Camera-type eye (tissue), 1 donor: ENCODE measurements around the gene NOL8.

DNA sequence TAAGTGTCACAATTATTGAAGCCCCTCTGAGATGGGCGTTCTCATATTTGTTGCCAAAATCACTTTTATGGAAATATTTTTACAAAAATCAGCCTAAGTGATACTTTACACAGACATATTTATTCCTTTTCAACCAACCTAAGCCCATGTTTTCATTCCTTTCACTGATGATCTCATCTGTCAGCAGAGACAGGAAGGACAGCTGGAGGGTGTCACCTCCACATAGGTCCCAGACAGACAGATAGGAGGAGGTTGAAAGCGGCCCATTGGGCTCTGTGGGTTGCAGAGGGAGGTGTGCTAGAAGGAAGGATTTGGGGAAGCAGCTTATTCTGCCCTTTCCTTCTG, 26.0 kb upstream of the SEMA4D start:
- RAMPAGE, long total RNA = no peak

- RAMPAGE, long total RNA = no peak
Measured at GRCh38 chr9:89606511-89607537, 2.0 kb downstream of the GADD45G start.

DNA sequence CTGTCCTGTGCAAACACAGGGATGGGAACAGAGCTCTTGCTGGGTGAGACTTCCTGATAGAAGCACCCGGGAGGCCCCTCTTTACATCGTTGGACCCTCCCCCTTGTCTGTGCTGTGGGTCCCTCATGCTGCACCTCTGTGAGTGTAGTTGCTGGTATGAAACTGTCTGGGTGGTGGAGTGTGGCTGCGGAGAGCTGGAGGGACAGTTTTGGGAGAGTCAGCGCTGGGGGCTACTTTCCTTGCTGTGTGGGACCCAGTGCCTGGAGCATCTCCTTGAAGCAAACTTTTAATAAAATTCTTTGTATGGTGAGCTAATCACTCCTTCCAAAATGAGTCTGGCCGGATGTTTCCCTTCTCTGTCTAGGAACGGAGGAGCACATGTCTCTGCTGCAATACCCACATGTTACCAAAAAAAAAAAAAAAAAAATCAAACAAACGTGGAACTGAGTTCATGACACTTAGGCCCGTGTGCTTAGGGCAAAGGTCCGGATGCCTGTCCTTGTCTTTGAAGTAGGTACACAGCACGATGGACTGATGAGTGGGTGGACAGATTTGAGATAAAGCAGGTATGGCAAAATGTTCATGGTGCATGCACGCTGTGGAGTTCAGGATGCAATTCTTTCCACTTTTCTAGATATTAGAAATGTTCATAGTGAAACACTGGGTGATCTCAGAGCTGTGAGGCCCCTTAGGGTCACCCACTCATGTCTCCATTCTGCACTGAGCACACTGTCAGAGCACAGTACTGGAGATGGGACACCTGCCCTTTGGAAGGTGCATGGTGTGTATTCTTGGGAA, 43.4 kb downstream of the GADD45G start:
- RAMPAGE, long total RNA = no peak

GRCh38 chr9:89661187-89661928, 56.5 kb downstream of the GADD45G start:
- RAMPAGE, long total RNA = no peak

- RAMPAGE, long total RNA = no peak
Measured at GRCh38 chr9:89934987-89935316, 330.1 kb downstream of the GADD45G start.

DNA sequence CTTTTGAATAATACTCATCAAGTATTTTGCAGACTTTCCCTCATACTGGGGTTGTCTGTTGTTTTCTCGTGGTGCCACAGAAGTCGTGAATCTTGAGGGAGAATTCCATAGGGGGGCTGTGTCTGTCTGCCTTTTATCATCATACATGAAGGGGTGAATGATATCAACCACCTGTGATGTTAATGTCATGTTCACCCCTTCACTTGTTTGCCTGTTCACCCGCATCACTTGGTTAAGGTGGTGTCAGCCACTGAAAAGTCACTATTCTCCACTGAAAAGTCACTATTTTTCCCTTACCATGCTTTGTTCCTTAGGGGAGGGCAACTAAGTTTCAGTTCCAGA, 484.3 kb downstream of the GADD45G start:
- RAMPAGE, long total RNA = no peak

- RAMPAGE, long total RNA = no peak
Measured at GRCh38 chr9:90770361-90770825, 31.2 kb upstream of the SYK start.

- RAMPAGE, long total RNA = no peak
Measured at GRCh38 chr9:90830873-90831421, 29.3 kb downstream of the SYK start.

GRCh38 chr9:90919478-90920363, 118.1 kb downstream of the SYK start:
- RAMPAGE, long total RNA = no peak

DNA sequence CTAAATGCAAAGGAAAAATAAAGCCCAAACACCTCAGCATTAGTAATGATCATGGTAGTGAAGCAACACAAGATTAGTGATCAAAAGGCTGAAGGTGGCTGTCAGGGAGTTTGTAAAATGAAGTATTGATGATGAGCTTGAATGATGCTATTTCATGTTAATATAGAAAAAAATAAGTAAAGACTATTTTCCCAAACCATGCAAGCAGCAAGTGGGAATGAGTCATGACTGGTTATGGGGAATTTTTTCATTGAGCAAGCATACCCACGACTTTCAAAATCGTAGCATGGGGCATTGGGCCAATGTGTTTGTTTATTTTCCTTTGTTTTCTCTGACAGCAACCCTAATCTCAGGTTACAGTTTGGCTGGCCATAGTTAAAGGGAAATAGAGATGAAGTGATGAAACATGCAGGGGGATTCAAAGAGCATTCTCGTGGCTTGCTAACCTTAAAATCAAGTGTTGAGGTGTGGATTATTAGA, 258.8 kb downstream of the SYK start:
- RAMPAGE, long total RNA = no peak

- RAMPAGE, long total RNA = no peak
Measured at GRCh38 chr9:91194124-91194395, 167.7 kb downstream of the AUH start.

- RAMPAGE, long total RNA = no peak
Measured at GRCh38 chr9:91197651-91198156, 164.0 kb downstream of the AUH start.

DNA sequence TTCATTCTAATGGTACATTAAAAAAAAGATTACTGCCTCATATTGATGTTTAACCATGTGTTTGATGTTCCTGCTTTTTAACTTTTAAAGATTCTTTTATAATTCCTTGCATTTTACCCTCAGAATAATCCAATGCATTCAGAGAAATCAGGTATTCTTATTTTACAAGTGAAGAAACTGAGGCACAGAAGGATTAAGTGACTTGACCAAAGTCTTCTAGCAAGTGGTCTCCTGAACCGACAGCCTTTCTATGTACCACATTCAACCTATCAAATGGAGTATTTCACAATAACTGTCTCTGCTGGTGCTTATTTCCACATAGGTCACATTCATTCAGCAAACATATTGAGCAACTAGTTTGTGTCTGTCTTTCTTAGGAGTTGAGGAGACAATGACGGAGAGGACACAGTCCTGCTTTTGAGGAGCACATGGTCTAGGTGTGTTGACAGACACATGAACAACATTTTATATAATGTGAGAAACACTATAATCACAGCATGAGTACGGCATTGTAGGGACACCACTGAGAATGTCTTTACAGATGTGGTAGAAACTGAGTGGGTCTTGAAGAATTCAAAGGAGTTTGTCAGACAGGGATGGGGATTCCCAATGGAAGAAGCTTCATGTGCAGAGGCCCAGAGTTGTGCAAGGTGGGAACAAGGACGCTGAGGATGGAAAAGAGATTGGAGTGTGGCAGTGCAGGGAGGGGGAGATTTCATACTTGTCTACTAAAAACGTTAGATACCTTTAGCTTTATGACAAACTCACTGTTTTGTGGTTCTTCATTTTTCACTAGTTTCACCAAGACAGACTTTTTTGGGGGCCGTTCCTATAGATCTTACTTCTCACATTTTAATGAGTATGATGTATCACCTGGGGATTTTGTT, 28.5 kb downstream of the NFIL3 start:
- RAMPAGE, long total RNA = no peak

- RAMPAGE, long total RNA = no peak
Measured at GRCh38 chr9:91517608-91517816, 93.9 kb upstream of the NFIL3 start.

DNA sequence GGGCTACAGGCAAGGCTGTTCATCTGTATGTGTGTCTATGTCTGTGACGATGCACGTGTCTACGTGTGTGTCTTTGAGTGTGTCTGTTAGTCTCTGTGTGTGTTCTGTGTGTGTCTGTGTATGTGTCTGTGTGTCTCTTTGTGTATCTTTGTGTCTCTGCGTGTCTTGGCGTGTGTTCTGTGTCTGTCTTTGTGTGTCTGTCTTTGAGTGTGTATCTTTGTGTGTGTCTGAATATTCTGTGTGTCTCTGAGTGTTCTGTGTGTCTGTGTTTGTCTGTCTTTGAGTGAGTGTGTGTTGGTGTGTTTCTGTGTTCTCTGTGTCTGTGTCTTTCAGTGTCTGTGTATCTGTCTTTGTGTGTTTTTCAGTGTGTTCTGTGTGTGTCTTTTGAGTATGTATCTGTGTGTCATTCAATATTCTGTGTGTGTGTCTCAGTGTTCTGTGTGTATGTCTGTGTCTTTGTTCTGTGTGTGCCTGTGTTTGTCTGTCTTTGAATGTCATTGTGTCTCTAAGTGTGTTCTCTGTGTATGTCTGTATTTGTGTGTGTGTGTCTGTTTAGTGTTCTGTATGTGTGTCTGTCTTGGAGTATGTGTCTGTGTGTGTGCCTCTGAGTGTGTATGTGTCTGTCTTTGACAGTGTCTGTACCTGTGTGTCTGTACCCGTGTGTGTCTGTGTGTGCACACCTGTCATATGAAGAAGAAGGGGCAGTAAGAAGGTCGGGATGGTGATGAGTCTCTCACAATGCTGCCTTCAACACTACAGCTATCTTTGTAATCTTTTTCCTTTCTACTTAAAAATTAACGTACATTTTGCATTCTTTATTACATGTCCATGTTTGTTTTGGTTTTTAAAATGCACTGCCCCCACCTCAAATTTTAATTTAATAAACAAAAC, 130.4 kb downstream of the ROR2 start:
- RAMPAGE, long total RNA = start-site peak on the minus strand centred at position 670 of the sequence, 185 bp wide, 44 reads

DNA sequence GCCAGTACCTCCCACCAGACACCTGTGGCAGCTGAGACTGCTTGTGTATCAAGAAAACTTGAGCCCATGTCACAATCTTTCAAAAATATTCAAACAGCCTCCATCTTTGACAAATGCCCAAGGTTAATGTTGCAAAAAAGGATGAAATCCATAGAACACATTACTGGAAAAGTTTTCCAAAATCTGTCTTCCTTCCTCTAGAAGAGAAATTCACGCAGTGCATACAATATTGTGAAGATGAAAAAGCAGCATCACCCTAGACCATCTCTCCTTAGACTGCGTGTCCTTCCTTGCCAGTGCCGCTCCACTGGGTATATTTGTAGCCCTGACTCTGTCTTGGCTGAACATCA, 54.1 kb downstream of the ROR2 start:
- RAMPAGE, long total RNA = no peak

DNA sequence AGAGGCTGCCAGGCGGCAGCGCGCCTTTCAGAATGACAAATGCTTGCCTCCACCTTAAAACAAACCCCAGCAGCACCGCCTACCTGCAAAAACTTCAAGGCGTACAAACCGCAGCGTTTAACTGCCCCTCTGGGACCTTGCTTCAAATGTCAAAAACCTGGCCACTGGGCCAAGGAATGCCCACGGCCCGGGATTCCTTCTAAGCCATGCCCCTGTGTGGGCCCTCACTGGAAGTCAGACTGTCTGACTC, 41.5 kb downstream of the SPTLC1 start:
- RAMPAGE, long total RNA = no peak

- RAMPAGE, long total RNA = no peak
Measured at GRCh38 chr9:92133808-92134657, 18.8 kb upstream of the SPTLC1 start.

GRCh38 chr9:92325006-92325757, at the start of gene NOL8:
TSS of gene NOL8 (minus strand) at chr9:92325350.
- RAMPAGE, long total RNA = no peak

DNA sequence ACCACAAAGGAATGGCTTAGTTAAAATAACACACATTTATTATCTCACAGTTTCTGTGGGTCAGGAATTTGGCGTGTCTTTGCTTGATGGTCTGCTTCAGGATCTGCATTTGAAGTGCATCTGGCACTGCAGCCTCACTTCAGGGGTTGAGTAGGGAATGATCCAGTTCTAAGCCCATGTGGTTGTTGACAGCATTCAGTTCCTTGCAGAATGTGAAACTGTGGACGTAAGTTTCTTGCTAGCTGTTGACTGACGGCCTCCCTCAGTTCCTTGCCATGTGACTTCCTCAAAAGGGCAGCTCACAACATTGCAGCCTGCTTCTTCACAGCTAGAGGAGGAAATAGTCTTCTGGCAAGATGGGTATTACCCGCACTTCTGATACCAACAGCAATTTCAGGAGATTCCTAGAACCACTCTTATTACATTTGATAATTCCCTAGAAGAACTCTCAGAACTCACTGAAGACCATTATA, 2.2 kb upstream of the OGN start:
- RAMPAGE, long total RNA = no peak